ENCODE data around the genes BPIFA1, CBFA2T2, ITCH and DYNLRB1.

- RRBS, 2 experiments = no CpG with 5 or more reads among the region's 3 CpGs
Measured at GRCh38 chr20:32830401-32830813, 10.7 kb downstream of the MAPRE1 start.

DNA sequence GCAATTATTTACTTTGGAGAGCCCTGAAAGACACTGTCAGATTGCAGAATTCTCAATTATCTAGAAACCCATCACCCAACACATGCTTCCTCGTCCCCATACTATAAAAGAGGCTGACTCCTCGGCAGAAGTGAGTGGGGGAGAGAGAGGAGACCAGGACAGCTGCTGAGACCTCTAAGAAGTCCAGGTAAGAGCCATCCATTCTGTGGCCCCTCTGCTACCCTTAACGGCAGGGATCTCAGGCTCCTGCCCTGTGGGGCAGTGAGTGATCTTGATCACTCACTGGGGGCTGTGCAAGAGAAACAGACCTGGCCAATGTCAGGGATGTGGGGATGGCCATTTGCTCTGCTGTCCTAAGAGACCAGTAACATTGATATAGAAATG is at the start of gene BPIFA1:
TSS of gene BPIFA1 (plus strand) at position 133 of the 384 bp plus-strand sequence.
- RRBS, 2 experiments = no CpG with 5 or more reads among the region's 3 CpGs

- RRBS, 2 experiments = no CpG with 5 or more reads among the region's 14 CpGs
Measured at GRCh38 chr20:33277466-33278605, 5.2 kb upstream of the BPIFB1 start.

- RRBS, 2 experiments = no CpG with 5 or more reads among the region's 6 CpGs
Measured at GRCh38 chr20:33358125-33358740, 43.1 kb downstream of the CDK5RAP1 start.

DNA sequence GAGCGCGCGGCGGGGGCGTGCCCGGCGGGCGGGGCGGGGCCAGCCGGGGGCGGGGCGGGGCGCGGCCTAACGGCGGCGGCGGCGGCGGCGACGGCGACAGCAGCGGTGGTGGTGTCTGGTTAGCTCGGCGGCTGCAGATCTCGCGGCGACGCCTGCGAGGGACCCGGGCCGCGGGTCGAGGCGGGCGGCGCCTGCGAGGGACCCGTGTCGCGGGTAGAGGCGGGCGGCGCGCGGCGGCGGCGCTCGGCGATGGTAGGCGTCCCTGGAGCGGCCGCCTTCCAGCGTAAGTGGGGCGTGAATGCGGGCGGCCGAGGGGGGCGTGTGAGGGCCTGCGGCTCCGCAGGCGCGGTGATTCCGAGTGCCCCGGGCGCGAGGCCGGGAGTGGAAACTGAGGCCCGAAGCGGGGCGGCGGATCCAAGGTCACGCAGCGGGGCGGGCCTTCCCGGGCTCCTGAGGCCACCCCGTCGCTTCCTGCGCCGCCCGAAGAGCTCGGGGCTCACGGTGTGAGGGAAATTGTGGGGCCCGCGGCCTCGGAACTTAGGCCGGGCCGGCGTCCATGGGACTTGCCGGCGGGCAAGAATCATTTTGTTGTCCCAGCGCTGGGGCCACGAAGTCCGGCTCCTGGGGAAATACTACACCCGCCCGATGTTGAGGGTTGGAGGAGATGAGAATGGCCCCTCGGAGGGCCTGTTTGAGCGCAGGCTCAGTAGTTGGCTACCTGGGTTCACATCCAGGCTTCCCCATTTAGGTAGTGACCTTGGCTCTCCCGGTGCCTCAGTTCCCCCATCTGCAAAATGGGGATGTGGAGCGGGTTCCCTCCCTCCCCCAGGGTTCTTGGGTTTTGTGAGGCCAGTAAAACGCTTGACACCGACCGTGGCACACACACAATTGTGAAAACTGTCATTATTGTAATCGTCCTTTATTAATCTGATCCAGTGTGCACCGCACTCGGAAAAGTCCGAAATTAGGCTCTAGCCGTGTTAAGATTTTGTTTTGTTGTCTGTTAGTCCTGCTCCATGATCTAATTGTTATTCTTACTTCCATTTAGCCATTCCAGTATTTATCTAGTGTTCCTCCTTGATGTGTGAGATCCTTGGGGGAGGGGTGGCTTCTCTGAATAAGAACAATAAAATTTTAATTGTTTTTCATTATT is at the start of gene CBFA2T2:
TSS of gene CBFA2T2 (plus strand) at position 78 of the 1,153 bp plus-strand sequence.
- RRBS, 2 experiments = under 1% methylated on average over 24 to 26 of the region's 110 CpGs

DNA sequence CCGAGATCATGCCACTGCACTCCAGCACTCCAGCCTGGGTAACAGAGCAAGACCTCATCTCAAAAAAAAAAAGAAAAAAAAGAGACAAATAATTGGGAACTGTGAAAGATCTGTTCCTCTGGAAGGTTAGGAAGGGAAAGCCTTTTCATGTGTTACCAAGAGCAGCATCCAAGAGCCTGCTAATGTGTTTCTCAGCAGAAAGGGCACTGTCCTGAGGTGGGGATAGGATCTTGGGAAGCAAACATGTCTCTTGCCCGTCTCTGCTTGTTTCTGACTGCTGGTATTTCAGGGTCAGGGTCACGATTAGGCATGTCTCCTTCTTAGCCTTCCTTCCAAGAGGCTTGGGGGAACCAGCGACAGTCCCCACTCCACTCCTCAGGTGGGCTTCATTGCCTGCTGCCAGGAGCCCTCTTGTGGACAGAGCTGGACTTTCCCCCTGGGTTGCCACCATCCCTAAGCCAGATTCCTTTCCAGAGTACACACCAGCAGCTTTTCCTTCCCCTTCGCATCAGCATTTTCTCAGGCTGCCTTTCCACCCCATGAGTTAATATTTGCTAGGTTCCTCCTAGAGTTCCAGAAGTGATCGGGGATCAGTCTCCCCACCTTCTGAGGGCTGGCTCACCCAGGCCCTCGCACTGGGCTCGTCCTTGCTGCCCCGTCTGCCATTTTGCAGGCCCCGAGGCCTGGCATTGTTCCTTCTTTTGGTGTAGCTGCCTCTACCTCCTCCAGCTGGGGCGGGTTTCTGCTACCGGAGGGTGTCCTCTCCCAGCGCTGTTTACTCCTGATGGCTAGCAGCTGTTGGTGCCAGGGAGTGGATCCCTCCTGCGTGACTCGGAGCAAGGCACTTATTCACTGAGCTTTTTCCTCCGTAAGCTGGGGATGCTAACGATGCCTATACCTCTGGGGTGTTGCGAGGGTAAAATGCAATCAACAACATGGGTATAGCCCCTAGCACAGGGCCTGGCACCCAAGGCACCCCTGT is 8.8 kb upstream of the C20orf144 start:
- RRBS, 2 experiments = no CpG with 5 or more reads among the region's 18 CpGs

GRCh38 chr20:33702967-33703341 is 16.8 kb upstream of the E2F1 start:
- RRBS, 2 experiments = no CpG with 5 or more reads among the region's 5 CpGs

DNA sequence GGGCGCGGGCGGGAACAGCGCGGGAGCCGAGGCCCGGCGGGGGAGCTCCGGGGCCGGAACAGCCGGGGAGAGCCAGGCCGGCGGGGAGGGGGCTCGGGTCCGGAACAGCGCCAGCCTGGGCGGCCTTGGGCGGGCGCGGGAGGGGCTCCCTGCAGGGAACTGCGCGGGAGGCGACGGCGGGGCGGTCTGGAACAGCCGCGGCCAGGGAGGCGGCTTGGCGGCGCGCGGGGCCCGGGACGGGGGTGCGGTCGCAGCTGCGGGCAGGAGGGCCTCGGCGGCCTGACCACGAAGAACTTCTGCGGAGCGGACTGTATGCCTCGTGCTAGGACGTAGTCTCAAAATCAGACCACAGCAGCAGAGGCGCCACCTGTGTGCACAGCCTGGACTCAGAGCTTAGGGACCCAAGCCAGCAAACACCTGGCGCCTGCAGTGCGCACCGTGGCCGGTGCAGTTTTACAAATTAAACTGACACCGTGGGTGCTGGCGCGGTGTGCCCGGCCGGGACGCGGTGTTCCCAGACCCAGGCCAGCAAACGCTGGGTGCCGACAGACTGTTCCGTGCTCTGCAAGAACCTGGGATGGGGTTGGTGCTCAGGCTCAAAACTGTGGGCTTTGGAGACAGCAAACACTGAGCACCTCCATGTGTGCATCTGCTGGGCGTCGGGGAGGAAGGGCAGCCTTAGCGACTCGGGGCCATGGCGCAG is 546 bp downstream of the ZNF341 start:
- RRBS, 2 experiments = 2% methylated on average over 12 of the region's 65 CpGs

DNA sequence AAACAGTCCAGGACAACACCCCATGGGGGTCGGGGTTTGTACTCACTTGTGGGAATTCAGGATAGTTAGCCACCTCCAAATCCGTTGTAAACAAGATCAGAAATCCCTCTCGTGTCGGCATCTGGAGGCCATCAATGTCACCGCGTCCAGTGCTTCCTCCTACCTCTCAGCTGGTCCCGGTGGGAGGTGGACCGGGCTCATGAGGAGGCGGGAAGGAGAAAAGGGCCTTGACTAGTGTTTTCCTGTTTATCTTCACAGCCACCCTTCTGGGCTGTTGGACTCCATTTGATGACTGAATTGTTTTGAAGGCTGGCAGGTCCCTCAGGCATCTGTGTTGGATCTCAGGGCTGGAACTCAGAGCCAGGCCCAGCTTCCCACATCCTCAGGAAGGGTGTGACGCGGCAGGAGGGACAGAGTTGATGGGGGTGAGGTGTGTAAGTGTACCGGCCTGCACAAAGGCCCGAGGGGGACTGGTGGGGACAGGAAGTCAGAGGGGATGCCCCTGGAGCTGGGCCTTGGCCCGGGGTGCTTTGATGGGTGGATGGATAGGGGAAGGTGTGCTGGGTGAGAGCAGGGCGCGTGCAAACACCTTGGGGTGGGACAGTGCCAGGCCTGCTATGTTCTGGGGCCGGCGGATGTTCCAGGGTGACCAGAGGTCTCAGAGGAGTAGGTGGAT is 18.1 kb upstream of the CHMP4B start:
- RRBS, 2 experiments = 87 to 93% methylated on average over 3 of the region's 18 CpGs

DNA sequence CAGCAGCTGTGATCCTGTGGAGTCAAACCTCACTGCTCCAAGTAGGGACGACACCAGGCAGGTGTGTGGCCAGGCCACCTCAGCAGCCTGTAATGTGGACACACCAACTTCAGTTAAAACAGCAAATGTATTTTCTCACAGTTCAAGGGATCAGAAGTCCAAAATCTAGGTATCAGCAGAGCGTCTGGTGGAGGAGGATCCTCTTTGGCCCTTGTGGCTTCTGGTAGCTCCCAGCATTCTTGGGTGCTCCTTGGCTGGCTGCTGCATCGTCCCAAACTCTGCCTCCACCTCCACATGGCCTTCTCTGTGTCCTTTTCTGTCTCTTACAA is 47.1 kb downstream of the CHMP4B start:
- RRBS, 2 experiments = no CpG with 5 or more reads among the region's 3 CpGs

- RRBS, 2 experiments = no CpG with 5 or more reads among the region's 4 CpGs
Measured at GRCh38 chr20:33909596-33910128, 84.0 kb upstream of the RALY start.

GRCh38 chr20:33995911-33996487 is 2.3 kb downstream of the RALY start:
- RRBS, 2 experiments = no CpG with 5 or more reads among the region's 3 CpGs

DNA sequence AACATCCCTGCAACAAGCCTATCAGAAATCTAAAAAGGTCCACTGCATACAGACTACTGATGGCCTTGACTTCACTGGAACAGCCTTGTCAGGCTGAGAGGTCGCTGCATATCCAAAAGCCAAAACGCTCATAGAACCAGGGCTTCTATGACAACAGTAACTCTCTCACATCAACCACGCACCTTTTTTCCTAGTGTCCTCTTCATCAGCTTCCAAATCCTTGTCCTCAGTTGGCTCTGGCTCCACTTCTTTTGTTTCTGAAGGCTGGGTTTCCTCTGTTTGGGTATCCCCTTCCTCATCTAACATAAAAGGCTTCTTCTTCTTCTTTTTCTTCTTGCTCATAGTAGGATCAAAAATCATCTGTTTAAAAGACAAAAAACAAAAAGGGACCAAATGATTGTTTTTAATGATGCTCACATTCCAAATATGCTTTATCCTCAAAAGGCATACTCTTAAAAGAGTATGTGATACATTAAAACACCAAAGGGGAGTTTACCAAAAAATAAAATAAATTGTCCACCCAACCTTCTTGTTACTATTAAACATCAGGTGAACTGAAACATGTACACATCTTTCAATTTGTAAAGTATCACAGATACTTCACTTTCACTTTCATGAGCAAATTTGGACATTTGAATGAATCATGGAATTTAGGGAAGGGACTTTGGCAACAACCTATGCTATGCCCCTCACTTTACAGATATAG is 6.7 kb downstream of the EIF2S2 start:
- RRBS, 2 experiments = no CpG with 5 or more reads among the region's 3 CpGs

- RRBS, 2 experiments = 24 to 27% methylated on average over 2 of the region's 3 CpGs
Measured at GRCh38 chr20:34190674-34191137, 50.5 kb upstream of the ASIP start.

- RRBS, 2 experiments = no CpG with 5 or more reads among the region's 51 CpGs
Measured at GRCh38 chr20:34215757-34216550, 25.3 kb upstream of the ASIP start.

GRCh38 chr20:34362953-34363821 is at the start of gene ITCH:
TSS of gene ITCH (plus strand) at chr20:34363273.
- RRBS, 2 experiments = 1 to 2% methylated on average over 49 to 56 of the region's 75 CpGs

GRCh38 chr20:34433953-34434817 is 71.1 kb downstream of the ITCH start:
- RRBS, 2 experiments = no CpG with 5 or more reads among the region's 4 CpGs

GRCh38 chr20:34516009-34516479 is at the start of gene DYNLRB1:
TSS of gene DYNLRB1 (plus strand) at chr20:34516422.
- RRBS, 2 experiments = 2 to 3% methylated on average over 1 of the region's 33 CpGs

DNA sequence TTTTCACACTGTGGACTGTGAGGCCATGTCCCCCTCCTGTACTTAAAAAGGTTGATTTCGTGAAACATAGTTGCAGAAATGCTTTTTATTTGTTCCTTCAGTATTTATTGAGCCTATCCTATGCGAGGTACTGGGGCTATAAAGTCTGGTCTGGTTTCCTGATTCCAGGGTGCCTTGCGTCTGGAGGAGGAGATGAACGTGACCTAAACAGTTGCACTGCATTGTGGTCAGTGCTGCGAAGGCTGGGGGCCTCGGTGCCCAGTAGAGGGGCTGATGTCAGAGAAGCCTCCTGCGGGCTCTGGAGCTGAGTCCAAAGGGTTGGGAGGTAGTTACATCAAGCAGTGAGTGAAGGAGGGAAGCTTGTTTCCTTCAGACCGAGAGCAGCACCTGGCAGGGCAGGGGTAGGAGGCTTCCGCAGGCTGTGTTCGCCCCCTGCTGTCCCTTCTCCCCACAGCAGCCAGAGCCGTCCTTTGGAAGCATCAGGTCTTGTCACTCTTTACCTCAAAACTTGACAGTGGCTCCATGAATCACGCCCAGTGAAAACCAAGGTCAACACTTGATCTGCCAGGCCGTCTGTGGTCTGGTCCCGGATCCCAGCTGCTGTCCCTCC is 6.7 kb downstream of the DYNLRB1 start:
- RRBS, 2 experiments = 89 to 90% methylated on average over 1 of the region's 14 CpGs

DNA sequence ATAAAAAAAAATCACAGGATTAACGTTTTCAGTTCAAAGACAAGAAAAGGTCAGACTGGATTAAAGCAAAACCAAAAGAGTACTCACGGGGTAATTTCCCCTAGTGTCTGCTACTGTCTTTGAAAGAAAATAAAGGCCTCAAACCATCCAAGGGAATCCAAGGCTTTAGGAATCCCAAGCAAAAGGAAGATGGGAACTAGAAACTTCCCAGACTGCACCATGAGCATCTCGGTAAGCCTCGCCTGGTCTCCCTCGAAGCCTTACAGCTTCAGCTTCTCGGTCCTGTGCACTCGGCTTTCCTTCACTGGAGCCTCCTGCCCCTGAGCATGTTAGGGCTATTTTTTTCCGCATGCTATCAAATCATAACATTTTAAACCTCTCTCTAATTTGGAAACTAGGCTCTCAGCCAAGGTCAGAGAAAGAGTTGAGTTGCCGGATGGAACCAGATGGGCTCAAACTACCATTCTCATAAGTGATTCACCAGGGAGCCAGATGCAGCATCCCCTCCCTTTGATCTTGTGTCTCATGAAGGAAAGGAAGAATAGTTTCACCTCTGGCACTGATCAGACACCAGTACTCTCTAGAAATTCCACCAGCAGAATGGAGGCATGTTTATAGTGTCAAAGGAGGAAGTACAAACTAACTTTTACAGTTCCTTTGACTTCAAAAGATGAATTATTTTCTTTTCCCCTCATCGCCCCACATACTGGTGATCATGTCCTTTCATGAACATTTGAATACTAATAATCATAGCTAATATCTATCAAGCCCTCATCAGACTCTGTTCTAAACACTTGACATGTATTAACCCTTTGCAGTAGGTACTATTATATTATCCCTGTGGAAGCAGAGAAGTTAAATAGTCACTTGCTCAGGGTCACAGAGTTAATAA is 46.5 kb downstream of the MAP1LC3A start:
- RRBS, 2 experiments = no CpG with 5 or more reads among the region's 10 CpGs

Data from NT2/D1 (cell line).